ENCODE measurements around the gene ERMARD.

- PRO-cap, 2 experiments = no peak in any of the 2 experiments
These were observed 672 bp upstream of the KIF25 start for GRCh38 chr6:167996786-167997212.

GRCh38 chr6:168088131-168088807 lies 9.3 kb upstream of the FRMD1 start:
- PRO-cap, 2 experiments = no peak in any of the 2 experiments

DNA sequence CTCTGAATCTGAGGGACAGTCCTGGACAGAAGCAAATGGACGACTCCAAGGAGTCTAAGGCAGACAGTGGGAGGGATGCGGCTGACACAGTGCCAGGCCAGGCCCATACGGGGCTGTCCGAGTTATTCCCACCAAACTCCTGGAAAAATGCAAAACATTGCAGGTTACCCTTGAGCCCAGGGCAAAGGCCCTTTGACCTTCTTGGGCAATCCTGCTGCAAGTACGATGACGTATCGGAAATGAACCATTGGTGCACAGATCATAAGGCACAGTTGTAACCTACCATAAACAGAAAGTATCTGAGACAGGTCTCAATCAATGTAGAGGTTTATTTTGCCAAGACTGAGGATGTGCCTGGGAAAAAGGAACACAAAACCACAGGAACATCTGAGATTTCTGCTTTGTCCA lies 119.0 kb downstream of the DACT2 start:
- PRO-cap, 2 experiments = no peak in any of the 2 experiments

GRCh38 chr6:168208952-168209592 lies 110.5 kb downstream of the DACT2 start:
- PRO-cap, 2 experiments = no peak in any of the 2 experiments

GRCh38 chr6:168273730-168274825 lies 45.5 kb downstream of the DACT2 start:
- PRO-cap, 2 experiments = peak in 1 of 2 experiments; most common plus-strand start chr6:168274103 (in 1); most common minus-strand start chr6:168273968 (in 1)

GRCh38 chr6:168370308-168370956 lies 50.9 kb upstream of the DACT2 start:
- PRO-cap, 2 experiments = no peak in any of the 2 experiments

- PRO-cap, 2 experiments = no peak in any of the 2 experiments
These were observed 71.8 kb downstream of the SMOC2 start for GRCh38 chr6:168512834-168513163.

DNA sequence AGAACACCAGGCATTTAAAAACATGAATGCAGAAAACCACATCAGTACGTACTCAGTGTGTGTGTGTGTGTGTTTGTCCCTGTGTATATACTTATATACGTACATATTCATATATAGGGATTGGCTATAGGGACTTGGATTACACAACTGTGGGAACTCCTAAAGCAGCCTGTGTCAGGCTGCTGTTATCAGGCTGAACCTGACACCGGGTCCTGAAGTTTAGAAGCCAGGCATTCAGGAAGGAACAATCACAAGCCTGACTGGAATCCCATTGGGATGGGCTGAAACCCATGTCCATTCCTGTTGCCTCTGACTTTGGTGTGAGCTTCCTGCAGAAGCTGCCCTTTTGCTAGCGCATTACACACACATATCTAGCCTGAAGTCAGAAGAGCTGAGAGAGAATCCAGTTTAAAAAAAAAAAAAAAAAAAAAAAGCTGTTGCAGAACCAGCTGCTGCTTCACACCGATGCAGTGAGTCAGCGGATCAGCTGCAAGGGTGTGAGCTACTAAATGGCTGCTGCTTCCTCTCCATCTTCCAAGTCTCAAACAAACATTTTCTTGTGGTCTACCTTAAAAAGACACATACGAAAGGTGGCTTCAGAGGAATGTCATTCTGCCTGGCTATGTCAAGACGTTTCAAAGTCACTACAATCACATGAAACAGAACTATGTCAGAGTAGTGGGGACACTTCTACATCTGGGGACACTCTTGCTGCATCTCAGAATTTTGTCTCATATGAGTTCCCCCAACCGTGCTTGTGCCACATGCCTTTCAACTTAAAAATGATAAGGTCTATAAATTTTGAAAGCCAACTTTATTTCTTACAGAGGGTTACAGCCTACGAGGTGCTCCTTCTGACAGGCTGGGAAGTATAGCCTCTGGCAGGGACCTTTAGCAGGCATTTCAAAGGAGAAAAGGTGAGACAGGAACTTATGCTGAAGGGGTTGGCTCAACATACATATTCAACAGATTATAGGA lies 347.9 kb downstream of the THBS2 start:
- PRO-cap, 2 experiments = no peak in any of the 2 experiments

DNA sequence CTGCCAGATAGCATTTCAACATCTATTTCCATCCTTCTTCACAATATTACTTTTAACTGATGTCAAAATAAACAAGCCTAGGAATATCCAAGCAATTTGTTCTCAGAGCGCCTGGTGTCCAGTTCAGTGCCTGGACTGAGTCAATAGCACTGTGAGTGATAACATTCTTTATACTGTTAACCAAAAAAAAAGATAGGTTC lies 182.7 kb downstream of the THBS2 start:
- PRO-cap, 2 experiments = no peak in any of the 2 experiments

- PRO-cap, 2 experiments = no peak in any of the 2 experiments
These were observed 178.5 kb downstream of the THBS2 start for GRCh38 chr6:169074923-169075804.

- PRO-cap, 2 experiments = no peak in any of the 2 experiments
These were observed 2.6 kb downstream of the C6orf120 start for GRCh38 chr6:169704183-169705193.

DNA sequence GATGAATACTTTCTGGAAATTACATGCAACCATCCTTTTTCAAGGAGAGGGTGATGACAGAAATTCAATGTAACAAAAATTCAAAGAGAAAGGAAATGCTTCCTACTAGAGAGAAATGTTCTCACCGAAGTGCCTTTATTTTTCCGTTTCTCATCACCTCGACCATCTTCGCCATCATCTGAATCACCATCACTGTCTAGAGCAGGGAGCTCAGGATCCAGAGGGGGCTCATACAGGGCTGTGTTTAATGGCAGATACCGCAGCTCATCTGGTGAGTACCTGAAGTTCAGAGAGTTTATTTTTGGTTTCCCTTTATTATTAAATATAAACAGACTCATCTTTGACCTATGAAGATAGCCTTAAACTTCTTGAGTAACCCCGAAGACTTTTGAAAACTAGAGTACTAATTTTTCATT lies 10.3 kb downstream of the C6orf120 start:
- PRO-cap, 2 experiments = no peak in any of the 2 experiments

- PRO-cap, 2 experiments = no peak in any of the 2 experiments
These were observed 1.9 kb downstream of the PHF10 start for GRCh38 chr6:169722457-169722800.

DNA sequence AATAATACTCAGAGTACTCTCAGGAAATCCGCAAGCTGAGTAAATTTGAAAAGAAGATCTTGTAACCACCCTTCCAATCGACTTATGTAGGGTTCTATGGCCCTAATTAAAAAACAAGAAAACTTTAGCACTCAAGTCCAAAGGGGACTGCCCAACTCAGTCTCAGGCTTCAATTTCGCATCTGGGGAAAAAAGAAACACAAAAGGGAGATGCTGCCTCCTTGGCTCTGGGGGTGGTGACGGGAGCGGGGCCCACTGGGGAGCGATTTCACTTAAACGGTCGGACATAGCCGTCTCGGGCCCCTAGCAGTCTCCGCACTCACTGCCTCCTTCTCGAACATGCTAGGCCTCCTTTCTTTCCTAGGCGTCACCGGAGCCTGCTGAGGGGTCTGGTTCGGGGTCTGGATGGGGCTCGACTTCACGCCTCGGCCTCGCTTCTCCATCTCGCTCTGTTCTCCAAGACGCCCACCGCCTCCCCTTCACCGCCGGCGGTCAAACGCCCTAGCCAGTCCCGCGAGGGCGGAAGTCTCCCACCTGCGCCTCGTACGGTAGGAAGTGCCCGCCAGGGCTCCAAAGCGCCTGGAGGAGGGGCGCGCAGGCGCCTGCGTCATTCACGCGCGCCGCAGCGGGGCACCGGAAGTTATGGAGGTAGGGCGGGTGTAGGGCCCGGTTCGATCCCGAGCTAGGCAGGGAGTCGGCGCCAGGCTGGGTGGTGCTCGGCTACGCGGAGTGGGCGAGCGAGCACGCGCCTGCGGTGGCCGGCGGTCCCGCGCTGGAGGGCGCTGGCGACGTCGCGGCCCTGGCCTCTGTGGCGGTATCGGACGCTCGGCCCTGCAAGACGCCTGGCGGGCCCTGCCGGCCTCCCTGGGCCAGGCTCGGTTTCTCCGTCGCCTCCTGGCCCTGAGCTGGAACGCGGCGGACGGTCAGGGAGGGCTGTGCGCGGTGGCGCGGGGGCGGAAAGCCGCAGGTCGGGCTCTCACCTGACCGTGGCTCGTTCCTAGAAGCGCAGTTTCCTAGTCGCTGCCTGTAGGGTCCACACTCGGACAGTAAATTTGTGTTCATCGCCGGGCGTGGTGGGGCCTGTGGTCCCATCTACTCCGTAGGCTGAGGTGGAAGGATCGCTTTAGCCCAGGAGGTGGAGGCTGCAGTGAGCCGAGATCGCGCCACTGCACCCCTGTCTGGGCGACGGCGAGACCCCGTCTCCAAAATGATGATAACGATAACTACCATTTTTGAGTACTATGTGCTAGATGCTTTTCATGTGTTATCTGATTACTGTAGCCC lies at the start of gene ERMARD:
Gene ERMARD (plus strand): TSS at position 606 of the 1,283 bp plus-strand sequence.
- PRO-cap, 2 experiments = peak in 2 of 2 experiments; most common plus-strand start position 688 of the sequence (in 1); most common minus-strand start position 546 of the sequence (in 2)

GRCh38 chr6:170151396-170152268 lies 139.2 kb downstream of the DLL1 start:
- PRO-cap, 2 experiments = no peak in any of the 2 experiments

DNA sequence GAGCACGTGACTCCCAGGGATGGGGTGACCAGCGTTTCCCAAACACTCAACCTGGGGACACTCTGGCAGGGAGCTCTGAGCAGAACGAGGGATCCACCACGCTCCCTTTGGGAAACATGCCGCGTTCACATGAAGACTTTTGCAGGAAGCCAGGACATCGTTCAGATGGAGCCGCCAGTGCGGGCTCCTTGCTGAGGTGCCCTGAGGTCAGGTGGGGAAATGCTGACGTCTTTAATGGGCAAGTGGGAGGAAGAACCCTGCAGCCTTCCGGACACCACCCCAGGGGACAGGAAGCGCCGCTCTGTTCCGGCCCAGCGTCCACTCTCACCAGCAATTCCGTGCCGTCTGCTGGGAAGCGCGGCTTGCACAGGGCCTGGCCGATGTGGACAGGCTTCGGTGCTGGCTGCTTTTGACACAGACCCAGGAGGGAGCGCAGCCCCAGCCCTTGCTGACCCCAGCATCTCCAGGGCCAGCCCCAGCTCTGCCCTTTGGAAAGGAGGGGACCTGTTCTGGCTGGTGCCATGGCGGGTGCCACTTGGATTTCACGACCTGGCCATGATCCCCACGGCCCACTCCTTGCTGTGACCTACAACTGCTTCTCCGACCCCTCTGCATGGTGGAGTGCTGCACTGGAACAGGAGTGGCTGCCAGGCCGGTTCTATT lies 123.3 kb downstream of the DLL1 start:
- PRO-cap, 2 experiments = no peak in any of the 2 experiments

GRCh38 chr6:170225136-170225683 lies 65.7 kb downstream of the DLL1 start:
- PRO-cap, 2 experiments = no peak in any of the 2 experiments

GRCh38 chr6:170265251-170265975 lies 25.5 kb downstream of the DLL1 start:
- PRO-cap, 2 experiments = no peak in any of the 2 experiments

GRCh38 chr6:170279794-170281048 lies 10.7 kb downstream of the DLL1 start:
- PRO-cap, 2 experiments = peak in 1 of 2 experiments; most common plus-strand start chr6:170280524 (in 1); most common minus-strand start chr6:170280430 (in 1)

DNA sequence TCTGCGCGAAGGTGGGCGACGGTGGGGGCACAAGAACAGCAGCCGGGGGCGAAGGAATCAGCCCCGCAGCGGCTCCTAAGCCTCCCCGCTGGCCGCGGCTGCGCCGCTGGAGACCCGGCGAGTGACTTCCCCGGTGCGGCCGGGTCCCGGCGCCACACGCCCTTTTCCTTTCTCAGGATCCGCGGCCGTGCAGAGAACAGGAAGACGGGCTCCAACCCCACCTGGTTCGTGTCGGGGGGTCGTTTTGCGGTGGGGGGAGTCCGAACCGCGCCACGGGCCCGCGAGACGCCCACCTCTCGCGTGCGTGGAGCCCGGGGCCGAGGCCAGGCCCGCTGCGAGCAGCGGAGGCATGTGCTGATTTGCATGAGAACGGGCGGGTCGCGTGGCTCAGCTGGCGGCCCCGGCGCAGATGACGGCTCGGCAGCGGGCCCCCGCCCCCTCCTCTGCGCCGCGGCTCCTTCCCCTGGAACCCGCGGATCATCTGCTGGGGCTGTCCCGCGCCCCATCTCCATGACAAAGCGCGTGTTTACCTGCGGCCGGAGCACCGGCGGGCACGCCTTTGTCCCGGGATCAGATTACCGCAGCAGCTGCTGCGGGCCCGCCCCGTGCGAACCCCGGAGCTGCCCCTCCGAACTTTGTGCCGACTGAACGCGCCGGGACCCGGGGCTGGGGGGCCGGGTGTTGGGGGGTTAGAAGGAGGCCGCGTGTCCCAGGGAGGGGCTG lies 4.8 kb upstream of the DLL1 start:
- PRO-cap, 2 experiments = no peak in any of the 2 experiments

Data from Colon Carcinoma Metastatic in the Lung (tissue), 2 donors.